UCH-1 (cell line): ENCODE measurements around the genes ENSG00000283205 and SPIN1.

DNA sequence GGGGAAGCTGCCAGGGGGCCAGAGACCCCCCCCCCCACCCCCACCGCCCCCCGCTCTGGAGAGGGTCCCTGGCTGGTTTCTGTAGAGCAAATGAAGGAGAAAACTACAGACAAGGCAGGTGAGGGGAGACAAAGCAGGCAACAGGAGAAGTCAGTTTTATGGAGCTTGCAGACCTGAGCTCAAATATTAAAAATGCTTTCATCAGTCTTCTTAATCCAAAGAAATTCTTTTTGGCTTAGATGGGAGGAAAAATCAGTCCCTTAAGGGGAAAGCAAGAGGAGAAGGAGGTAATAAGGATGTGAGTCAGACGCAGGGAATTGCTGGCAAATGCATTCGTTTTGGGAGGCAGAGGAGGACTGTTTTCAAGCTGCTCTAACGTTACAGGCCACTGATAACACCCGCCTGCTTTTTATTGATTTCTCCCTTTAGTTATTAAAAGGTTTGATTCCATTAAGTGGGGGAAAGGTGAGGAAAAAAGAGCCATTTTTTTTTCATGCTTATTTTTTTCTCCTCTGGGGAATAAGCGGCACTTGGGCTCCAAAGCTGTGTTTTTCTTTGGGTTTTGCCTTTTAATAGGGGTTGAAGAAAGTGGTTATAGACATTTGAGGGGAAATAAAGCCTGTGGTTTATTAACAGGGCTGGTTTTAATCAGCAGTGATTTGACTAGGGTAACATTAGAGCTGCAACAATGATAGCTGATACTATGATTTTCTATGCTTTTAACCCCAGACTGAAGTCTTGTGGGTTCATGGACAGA, 225.4 kb downstream of the GAS1 start:
- RRBS: no CpG with 5 or more reads among the region's 7 CpGs

DNA sequence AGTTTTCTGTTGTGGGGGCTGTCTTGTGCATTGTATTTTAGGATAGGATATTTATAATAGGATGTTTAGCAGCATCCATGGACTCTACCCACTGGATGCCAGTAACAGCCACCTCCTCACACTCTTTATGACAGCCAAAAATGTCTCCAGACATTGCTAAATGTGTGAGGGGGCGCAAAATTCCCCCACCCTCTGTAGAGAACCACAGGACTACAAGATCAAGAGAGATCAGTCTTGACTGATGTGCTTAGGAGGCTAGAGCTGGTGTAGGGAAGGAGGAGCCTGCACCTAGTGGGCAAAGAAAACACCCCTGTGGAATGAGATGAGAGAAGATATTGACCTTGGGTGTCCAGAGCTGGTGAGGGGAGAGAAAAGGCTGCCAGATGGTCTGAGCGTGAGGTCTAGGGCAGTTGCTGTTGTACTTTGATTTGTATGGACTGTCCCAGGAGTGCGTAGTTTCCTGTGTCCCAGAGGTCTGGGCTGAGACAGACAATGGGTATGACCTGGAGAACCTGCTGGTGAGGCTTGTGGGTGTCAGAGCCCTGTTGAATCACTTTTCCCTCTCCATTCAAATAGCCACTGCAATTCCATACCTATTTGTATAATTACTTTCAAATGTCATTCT, 16.3 kb downstream of the DAPK1 start:
- RRBS: no CpG with 5 or more reads among the region's 3 CpGs

GRCh38 chr9:87554190-87555378, 56.9 kb downstream of the DAPK1 start:
- RRBS: no CpG with 5 or more reads among the region's 13 CpGs

GRCh38 chr9:87725528-87725736, 487 bp upstream of the CTSL start:
- RRBS: no CpG with 5 or more reads among the region's 9 CpGs

DNA sequence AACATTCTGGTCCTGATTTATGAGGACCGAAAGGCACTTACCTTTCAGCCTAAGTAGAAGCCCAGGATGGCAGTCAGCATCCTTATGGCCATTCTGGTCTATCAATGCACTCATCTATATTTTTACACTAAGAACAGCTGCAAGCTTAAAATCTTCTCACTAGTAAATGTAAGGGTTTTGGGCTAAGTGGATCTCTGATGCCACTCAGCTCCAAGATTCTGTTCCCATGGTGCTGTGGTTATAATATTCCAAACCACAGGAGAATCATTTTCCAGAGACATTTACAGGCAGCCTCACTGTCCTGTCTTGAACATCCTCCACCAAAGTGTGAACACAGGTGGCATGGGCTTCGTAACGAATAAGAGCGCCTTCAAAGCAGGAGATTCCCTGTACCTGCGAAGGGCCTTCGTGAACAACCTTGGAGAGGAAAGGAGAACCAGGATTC, at the start of gene ENSG00000283205:
TSS of gene ENSG00000283205 (plus strand) at position 290 of the 445 bp plus-strand sequence.
- RRBS: no CpG with 5 or more reads among the region's 6 CpGs

GRCh38 chr9:88075834-88076503, 62.3 kb downstream of the SPATA31C2 start:
- RRBS: 3% methylated on average over 12 of the region's 33 CpGs

DNA sequence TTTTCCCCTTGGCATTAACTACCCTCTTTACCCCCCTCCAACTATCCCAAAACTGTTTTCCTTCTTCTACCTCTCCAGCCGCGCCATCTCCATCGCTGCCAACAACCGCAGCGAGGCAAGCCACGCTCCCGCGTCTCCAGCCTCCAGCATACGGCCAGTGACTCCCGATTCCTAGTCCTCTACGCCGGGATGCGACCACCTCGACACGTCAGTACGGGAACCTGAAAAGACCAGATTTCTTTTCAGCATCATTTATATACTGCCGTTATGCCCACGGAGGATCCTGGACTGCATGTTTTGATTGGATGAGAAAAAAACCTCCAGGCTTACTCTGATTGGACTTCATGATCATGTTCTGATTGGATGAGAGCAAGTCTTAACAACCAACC, 25.1 kb downstream of the SPATA31C2 start:
- RRBS: no CpG with 5 or more reads among the region's 18 CpGs

GRCh38 chr9:88388157-88388527, at the start of gene SPIN1:
SPIN1 (plus strand) TSS chr9:88388444.
- RRBS: 4% methylated on average over 17 of the region's 57 CpGs

GRCh38 chr9:88742441-88743007, 207.5 kb downstream of the NXNL2 start:
- RRBS: 0% methylated on average over 1 of the region's 7 CpGs

DNA sequence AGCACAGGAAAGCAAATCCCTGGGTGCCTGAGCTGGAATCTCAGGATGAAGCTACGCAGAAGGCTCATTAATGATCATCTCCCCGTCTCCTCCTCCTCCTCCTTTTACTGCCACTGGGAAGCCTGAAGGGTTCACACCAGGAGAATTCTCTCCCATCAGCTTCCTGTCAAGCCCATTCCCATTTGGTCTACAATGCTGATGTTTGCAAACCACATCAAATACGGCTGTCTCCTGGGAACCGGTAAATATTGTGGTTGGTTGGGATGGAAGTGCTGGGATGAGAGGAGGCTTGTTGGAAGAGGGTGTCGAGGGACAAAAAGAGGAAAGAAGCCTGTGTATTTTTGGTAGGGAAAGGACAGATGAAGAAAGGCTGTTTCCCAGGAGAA, 13.3 kb upstream of the S1PR3 start:
- RRBS: no CpG with 5 or more reads among the region's 5 CpGs

DNA sequence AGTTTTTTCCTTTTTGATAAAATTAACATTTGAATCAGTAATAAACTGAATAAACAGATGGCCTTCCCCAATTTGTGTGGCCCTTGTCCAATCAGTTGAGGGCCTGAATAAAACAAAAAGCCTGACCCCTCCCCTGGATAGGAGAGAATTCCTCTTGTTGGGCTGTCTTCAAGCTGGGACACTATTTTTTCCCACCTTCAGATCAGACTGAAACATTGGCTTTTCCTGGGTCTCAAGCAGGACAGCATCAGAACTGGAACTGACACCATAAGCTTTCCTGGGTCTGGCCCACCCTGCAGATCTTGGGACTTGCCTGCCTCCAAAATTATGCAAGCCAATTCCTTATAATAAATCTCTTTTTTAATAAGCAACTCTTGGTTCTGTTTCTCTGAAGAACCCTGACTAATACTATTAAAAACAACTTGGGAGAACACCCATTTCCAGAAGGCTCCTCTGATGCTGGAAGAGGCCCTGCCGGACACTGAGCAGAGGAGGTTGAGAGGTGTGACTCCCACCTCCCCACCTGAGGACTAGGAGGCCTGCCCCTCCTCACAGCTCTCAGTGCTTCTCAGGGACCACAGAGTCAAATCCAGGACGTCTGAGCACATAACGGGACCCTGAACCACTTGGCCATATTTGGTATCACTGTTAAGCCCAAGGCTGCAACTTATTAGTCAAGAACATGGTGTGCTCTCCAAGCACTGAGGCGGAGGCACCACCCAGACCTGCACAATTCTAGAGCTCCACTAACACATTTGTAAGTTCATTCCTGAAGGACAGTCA, 9.7 kb downstream of the SHC3 start:
- RRBS: no CpG with 5 or more reads among the region's 4 CpGs

GRCh38 chr9:89180235-89181004, 1.8 kb upstream of the SHC3 start:
- RRBS: no CpG with 5 or more reads among the region's 20 CpGs

DNA sequence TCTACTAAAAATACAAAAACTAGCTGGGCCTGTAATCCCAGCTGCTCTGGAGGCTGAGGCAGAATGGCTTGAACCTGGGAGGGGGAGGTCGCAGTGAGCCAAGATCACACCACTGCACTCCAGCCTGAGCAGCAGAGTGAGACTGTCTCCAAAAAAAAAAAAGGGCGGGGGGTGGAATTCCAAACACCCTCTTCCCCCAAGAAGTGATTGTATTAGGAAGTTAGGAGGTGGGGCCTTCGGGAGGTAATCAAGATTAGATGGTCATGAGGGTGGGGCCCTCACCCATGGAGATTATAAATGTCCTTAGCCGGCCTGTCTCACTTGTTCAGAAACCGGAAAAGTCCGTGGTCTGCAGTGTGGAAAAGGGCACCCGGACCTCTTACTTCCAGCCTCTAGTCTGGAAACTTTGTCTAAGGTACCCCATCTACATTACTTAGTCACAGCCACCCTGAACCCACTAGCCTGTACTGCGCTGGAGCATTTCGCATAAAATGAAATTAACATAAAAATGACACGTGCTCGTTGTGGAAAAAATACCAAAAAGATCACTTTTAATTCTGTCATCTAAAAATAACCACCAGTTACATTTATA, 1.4 kb upstream of the CKS2 start:
- RRBS: no CpG with 5 or more reads among the region's 11 CpGs

DNA sequence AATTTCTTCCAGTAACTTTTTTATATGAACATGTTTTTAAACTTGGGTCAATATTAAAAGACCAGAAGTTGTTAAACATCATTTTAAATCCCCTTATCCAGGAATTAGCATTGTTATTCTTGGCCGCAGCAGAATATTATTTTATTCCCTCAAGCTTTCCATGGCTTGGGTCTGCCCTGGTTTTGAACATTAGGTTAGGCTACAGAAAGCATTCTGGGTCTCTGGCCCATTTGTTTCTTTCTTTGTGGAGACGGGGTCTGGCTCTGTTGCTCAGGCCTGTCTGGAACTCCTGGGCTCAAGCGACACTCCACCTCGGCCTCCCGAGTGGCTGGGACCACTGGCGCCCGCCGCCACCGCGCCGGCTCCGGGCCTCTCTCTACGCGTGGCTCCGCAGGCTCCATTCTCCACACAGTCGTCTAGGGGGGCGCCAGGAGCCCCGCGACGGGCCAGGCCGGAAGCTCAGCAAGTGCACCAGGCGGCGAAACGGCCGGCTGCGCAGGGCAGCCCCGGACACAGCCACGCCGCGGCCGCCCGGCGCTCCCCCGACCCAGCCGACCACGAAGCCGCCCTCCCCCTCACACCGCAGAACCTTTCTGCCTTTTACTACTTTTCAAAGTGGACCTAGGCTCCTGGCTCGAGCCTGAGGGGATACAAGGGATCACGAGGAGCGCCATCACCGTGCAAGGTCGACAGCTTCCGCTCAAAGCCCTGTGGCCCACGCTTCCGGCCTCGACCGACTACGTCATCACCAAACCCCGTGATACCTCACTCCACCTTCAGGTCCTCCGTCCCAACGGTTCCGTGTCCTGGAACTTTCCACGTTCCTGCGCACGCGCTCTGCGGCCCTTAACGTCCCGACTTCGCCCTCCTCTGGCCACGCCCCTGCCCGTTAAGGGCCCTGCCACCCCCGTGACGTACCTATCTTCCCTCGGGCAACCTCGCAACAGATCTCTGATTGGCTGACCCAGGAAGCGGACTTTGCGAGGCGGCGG, 606 bp upstream of the CKS2 start:
- RRBS: under 1% methylated on average over 12 of the region's 71 CpGs

DNA sequence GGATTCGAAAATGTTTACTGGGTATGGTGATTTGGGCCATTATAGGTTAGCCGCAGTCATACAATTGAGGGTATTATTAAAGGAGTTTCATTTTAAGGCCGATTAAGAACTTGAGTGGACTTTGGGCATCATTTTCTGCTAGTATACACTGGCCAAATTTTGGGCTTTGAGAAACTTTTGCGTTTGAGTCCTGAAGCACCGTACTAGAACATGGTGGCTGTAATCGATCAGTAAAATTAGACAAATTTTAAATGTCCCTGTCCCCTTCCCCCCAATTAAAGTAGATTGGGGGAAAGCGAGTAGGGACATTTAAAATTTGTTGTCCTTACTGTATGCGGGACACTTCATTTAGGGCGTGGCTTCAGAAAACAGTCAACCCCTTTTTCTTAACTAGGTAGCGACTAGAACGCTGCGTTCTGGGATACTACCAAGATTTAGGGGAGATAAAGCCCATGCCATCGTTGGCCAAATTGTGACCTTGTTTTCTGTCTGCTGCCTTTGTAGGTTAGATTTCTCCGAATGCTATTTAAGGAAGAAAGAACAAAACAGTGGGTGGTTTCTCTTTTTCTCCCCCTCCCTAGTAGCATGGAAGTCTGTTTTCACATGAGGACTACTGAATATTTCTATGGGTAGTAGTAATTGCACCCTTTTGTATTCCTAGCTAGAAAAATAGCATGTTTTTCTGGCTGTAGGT, 1.1 kb downstream of the CKS2 start:
- RRBS: no CpG with 5 or more reads among the region's 14 CpGs

- RRBS: no CpG with 5 or more reads among the region's 3 CpGs
Measured at GRCh38 chr9:89362892-89363257, 44.6 kb downstream of the SECISBP2 start.

- RRBS: 33% methylated on average over 1 of the region's 14 CpGs
Measured at GRCh38 chr9:89442782-89443351, 55.0 kb downstream of the SEMA4D start.

DNA sequence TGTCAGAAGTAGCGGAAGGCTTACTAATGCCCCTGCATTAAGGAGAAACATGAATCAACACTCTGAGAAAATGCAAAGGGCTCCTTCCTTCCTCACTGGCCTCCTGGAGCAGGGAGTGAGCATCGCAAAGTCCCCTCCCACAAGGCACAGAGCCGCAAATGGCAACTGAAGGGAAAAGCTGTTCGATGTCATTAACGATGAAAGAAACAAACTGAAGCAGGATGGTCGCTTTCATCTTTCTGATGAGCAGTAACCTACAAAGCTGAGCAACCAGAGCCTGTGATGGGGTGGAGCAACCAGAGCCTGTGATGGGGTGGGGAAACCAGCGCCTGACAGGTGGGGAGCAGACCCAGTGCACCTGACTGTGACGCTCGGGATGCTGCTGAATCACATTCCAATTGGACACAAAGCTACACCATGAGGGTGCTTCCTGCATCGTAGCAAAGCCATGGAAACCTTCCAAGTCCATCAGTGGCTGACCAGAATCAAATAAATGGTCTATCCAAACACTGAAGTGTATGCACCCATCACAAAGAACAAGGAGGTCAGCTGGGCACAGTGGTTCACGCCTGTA, 40.9 kb downstream of the SEMA4D start:
- RRBS: no CpG with 5 or more reads among the region's 11 CpGs

DNA sequence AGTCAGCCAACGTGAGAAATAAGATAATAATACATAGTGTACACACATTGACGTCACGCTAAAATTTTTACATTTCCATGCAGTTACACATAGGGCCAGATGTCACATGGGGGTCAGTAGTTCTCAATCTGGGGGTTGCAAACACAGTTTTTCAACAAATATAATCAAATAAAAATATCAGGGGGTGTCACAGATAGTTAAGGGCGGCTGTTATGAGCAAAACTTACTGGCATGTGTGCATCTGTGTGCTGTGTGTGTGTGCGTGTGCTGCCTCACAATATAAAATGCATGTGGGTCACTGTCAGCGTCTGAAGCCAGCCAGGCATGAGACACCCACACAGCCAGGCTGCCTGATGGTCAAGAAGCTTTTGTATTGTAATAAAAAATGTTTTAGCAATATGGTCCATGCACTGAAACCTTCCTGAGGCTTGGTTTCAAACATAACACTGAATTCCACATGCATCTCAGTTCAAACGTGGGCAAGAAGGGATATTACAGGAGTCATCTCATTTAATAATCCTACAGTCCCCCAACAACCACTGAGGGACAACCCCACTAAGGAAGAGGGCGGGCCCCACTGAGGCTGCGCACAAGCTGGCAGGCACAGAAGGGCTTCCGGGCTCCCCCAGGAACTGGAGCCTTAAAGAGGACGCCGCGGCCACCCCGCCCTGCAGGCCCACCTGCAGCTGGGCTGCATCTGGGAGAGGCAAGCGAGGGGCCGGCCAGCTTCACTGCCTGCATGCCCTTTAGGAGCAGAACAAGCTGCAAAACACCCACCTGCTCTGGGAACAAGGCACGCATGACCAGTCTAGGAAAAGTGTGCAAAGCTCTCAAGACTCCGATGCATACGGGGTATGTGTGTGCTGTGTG, 14.2 kb downstream of the SEMA4D start:
- RRBS: 61% methylated on average over 2 of the region's 19 CpGs

GRCh38 chr9:89490016-89490568, 7.8 kb downstream of the SEMA4D start:
- RRBS: no CpG with 5 or more reads among the region's 7 CpGs